Heart left ventricle (tissue), 7 donors: ENCODE data around the genes DNMT3B and BPIFB3.

DNA sequence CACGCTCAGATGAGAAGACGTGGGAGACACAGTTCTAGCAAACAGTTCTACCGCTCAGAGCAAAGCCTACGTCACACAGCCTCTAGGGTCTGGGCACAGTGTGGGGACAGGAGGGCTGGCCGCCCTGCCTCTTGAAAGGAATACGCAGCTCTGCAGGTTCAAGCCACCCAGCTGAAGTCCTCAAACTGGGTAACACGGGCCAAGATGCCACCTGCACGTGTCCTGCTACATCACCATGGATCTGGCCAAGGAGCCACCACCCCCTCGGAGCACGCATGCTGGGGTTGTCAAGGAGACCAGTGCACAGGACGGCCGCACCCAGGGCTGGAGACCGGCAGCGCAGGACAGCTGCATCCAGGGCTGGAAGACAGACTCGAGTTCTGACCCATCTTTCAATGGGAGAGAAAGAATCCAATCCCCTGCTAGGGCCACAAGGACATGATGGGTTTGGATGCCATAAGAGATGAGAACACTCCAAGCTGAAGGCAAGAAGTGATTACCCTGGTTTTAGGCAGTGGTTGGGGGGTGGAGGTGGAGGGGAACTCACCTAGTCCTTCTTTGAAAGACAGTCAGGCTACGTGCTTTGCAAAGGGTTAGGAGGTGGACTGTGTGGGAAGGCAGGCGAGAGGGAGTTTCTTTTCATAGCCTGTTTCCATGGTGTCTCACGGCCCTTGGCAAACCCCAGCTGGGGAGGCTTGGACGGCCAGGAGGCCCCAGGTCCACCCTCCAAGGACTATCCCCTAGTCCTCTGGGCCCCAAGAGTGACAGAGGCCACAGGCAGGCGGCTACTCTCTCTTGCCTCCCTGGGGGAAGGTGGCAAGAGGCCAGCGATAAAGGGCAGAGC is 74.7 kb downstream of the NOL4L start:
- PRO-cap, 6 experiments = no peak in any of the 6 experiments
- RAMPAGE, long total RNA, 2 experiments = no peak in any of the 2 experiments
- RRBS = no CpG with 5 or more reads among the region's 21 CpGs

DNA sequence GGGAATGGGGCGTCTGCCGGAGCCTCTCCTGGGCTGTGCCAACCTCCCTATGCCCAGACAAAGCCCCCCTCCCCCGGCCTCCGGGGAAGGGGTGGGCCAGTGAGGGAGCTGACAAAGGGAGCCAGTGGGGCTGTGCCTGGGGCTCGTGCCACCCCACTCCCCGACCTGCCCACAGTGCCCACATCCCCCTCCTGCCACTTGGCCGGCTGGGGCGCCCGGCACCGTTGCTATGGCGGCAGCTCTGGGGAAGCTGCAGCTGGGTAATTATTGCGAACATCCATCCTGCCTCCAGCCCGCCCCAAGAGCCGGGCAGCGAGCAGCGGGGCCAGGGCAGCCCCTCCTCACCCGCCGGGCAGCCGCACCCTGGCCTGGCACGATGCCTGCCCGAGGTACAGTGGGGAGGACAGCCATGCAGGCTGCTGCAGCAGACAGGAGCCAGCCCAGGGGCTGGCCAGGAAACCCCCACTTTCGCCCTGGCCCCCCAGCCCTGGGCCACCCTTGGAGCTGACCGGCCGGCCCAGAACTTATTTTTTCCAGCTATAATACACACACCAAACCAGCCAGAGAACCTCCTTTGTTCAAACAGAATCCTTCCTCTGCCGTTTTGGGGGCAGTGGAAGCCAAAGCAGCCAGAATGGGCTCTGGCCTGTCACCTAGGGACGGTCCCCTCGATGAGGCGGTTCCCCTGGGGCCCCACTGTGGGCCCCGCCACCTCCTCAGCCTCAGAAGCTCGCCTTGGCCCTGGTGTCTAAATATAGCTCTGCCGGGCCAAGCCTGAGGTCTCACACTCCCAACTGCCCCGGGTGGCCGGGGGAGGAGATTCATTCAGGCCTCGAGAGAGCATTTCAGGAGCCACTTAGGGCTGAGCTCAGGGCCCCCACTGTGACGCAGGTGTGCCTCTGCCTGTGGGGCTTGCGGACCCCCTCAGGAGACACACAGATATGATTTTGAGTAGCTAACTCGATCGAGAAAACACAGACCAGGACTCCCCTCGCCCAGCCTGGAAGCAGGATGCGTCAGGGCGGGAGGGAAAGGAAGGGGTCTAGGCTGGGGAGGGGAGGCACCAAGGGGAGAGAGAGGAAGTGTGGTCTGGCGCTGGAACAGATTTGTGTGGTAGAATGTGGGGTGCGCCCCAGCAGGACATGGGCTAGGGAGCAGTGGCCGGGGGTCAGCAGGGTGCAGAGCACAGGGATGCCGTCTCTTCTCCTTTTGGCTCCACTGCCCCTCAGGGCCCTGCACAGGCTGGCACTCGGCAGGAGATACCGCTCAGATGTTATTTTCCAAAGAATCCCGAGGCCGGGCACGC is 42.4 kb upstream of the NOL4L start:
- PRO-cap, 6 experiments = peak in 4 of 6 experiments; most common plus-strand start position 799 of the sequence (in 1); most common minus-strand start position 750 of the sequence (in 4)
- RAMPAGE, long total RNA, 2 experiments = no peak in any of the 2 experiments
- RRBS = 11% methylated on average over 12 of the region's 50 CpGs

GRCh38 chr20:32742401-32742928 is 802 bp downstream of the COMMD7 start:
- PRO-cap, 6 experiments = no peak in any of the 6 experiments
- RAMPAGE, long total RNA, 2 experiments = no peak in any of the 2 experiments
- RRBS = no CpG with 5 or more reads among the region's 8 CpGs

DNA sequence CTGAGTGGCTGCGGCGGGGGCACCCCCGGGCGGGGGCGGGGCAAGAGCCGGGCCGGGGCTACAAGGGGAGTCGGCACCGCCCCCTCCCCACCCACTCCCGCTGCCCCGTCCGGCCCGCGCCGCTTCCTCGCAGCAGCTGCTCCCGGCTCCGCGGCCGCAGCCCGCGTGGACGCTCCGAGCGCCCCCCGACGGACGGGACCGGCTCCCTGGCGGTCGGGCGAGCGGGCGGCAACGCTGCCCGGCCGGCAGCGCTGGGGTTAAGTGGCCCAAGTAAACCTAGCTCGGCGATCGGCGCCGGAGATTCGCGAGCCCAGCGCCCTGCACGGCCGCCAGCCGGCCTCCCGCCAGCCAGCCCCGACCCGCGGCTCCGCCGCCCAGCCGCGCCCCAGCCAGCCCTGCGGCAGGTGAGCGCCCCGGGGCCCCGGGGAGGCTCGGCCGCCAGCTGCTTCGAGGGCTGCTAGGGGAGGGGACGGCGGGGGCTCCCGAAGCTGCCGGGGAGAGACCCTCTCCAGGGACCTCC is at the start of gene DNMT3B:
Gene DNMT3B (plus strand): TSS at position 90 of the 520 bp plus-strand sequence.
- PRO-cap, 6 experiments = peak in 6 of 6 experiments; most common plus-strand start position 90 of the sequence (in 5); most common minus-strand start position 233 of the sequence (in 2)
- RAMPAGE, long total RNA, 2 experiments = no peak in any of the 2 experiments
- RRBS = 2% methylated on average over 59 of the region's 68 CpGs

- PRO-cap, 6 experiments = no peak in any of the 6 experiments
- RAMPAGE, long total RNA, 2 experiments = no peak in any of the 2 experiments
- RRBS = no CpG with 5 or more reads among the region's 2 CpGs
These were observed 4.1 kb downstream of the MAPRE1 start for GRCh38 chr20:32823948-32824147.

- PRO-cap, 6 experiments = no peak in any of the 6 experiments
- RAMPAGE, long total RNA, 2 experiments = no peak in any of the 2 experiments
- RRBS = no CpG with 5 or more reads among the region's 6 CpGs
These were observed 32.0 kb downstream of the SUN5 start for GRCh38 chr20:32972114-32972792.

DNA sequence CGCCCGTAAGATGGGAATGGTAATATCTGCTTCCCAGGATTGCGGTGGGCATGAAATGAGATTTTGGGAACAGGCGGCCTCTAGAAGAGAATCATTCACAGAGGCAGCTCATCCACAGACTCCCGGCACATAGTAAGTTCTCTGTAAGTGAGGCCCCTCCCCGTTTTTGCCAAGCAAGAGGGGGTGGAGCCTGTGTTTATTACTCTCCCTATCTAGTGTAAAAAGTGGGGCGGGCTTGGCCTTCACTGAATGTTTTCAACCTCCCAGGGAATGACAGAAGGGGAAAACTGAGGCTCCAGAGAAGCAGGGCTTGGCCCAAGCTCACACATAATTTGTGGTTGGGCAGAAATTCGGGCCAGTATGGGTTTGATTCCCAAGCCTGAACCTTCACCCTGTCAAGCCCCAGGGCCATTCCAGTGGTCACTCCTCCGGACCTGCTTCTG is 20.0 kb downstream of the SUN5 start:
- PRO-cap, 6 experiments = peak in 1 of 6 experiments; most common plus-strand start position 245 of the sequence (in 1); most common minus-strand start position 131 of the sequence (in 1)
- RAMPAGE, long total RNA, 2 experiments = no peak in any of the 2 experiments
- RRBS = no CpG with 5 or more reads among the region's 9 CpGs

GRCh38 chr20:33053696-33054100 is at the start of gene BPIFB3:
Gene BPIFB3, plus strand, starts transcription at chr20:33053903.
- PRO-cap, 6 experiments = no peak in any of the 6 experiments
- RAMPAGE, long total RNA, 2 experiments = no peak in any of the 2 experiments
- RRBS = no CpG with 5 or more reads among the region's 17 CpGs

DNA sequence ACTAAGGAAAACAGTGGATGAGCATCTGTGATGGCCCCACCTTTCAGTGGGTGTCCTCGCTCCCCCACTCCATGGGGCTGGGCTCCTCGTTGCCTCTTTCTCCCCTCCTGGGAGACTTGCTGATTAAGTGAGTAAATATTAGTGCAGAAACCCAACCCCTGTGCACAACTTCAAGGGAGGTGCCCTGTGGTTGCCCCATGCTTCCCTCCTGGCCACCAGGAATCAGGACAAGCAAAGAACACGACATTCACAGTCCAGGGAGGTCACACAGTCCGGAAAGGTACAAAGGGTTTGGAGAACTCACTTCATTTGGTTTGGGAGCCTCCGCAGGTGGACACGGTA is 9.7 kb upstream of the BPIFB1 start:
- PRO-cap, 6 experiments = no peak in any of the 6 experiments
- RAMPAGE, long total RNA, 2 experiments = no peak in any of the 2 experiments
- RRBS = no CpG with 5 or more reads among the region's 6 CpGs

- PRO-cap, 6 experiments = peak in 1 of 6 experiments; most common minus-strand start chr20:33468267 (in 1)
- RAMPAGE, long total RNA, 2 experiments = no peak in any of the 2 experiments
- RRBS = no CpG with 5 or more reads among the region's 2 CpGs
These were observed 21.8 kb upstream of the CBFA2T2 start for GRCh38 chr20:33468180-33468379.

DNA sequence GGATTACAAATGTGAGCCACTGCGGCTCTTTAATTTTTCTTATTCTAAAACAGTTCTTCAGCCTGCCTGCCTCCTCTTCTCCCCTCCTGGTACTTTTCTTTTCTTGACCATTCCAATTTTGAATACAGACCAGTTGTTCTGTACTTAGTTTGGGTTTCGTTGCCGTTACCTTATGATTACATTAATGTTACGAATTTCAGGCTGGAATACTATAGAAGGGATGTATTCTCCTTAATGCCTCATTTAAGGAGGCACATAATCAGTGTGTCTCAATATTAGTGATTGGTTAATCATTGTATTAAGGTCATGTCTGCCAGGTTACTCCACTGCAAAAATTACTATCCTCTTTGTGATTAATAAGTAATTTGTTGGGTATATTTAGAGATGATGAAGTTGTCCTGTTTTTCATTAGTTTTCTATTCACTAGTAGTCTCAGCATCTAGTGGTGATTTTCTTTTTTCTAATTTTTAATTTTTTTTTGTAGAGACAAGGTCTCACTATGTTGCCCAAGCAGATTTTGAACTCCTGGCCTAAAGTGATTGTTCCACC is 66.3 kb downstream of the CBFA2T2 start:
- PRO-cap, 6 experiments = no peak in any of the 6 experiments
- RAMPAGE, long total RNA, 2 experiments = no peak in any of the 2 experiments
- RRBS = no CpG with 5 or more reads among the region's 4 CpGs

- PRO-cap, 6 experiments = no peak in any of the 6 experiments
- RAMPAGE, long total RNA, 2 experiments = no peak in any of the 2 experiments
- RRBS = no CpG with 5 or more reads among the region's 3 CpGs
These were observed 82.5 kb downstream of the CBFA2T2 start for GRCh38 chr20:33572112-33573076.

DNA sequence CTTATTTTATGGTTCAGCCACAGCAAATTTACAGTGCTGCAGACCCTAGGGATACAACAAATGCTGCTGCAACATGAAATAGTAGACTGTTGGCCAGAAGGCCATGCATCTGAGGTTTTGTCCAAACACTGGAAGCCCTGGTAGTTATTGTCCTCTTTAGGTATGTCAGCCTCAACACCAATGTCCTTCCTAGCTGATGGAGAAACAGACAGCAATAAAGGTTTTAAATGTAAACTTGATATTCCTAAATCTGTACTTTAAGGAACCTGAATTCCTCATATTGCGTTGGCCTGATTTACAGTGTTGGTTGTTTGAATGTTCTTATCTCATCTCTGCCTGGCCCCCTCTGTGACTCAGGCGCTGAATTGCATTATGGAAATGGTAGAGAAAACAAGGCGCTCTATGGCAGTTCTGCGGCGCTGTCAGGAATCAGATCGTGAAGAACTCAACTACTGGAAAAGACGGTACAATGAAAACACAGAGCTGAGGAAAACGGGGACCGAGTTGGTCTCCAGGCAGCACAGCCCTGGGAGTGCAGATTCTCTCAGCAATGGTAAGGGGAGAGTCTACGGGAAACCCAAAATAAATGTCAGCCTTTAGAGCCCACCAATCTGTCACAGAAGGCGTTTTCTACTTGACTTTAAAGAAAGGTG is 32.6 kb upstream of the C20orf144 start:
- PRO-cap, 6 experiments = no peak in any of the 6 experiments
- RAMPAGE, long total RNA, 2 experiments = no peak in any of the 2 experiments
- RRBS = no CpG with 5 or more reads among the region's 11 CpGs

DNA sequence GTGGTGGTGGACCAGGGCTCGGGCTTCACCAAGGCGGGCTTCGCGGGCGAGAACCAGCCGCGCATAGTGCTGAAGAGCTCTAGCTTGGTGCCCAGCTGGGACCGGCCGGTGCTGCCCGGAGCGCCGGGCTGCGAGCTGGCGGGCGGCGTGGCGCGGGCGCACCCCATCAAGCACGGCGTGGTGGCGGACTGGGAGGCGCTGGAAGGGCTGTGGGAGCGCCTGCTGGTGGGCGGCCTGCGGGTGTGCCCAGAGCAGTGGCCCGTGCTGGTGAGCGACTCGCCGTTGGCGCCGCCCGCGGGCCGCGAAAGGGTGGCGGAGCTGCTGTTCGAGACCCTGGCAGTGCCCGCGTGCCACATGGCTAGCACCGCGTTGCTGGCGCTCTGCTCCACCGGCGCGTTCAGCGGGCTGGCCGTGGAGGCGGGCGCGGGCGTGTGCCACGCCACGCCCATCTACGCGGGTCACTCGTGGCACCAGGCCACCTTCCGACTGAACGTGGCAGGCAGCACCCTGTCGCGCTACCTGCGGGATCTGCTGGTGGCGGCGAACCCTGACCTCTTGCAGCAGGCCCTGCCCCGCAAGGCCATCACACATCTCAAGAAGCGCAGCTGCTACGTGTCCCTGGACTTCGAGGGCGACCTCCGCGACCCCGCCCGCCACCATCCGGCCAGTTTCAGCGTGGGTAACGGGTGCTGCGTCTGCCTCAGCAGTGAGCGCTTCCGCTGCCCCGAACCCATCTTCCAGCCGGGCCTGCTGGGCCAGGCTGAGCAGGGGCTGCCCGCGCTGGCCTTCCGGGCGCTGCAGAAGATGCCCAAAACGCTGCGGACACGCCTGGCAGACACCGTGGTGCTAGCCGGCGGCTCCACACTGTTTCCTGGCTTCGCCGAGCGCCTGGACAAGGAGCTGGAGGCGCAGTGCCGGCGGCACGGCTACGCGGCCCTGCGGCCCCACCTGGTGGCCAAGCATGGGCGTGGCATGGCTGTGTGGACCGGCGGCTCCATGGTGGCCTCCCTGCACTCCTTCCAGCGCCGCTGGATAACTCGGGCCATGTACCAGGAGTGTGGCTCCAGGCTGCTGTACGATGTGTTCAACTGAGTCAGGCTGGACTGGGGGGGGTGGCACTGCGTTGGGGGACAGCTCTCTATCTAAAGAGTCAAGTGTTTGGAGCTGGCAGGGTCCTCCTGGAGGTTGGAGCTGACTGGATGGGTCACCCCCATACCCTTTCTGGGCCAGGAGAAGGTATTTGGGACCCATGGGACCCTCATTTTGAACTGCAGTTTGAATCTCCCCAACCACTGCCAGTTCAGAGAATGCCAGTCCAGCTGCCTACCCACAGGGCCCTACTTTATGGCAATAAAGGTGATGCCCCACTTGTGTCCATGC is 891 bp downstream of the ACTL10 start:
- PRO-cap, 6 experiments = peak in 6 of 6 experiments; most common plus-strand start position 461 of the sequence (in 3); most common minus-strand start position 399 of the sequence (in 6)
- RAMPAGE, long total RNA, 2 experiments = no peak in any of the 2 experiments
- RRBS = 5% methylated on average over 30 of the region's 109 CpGs

DNA sequence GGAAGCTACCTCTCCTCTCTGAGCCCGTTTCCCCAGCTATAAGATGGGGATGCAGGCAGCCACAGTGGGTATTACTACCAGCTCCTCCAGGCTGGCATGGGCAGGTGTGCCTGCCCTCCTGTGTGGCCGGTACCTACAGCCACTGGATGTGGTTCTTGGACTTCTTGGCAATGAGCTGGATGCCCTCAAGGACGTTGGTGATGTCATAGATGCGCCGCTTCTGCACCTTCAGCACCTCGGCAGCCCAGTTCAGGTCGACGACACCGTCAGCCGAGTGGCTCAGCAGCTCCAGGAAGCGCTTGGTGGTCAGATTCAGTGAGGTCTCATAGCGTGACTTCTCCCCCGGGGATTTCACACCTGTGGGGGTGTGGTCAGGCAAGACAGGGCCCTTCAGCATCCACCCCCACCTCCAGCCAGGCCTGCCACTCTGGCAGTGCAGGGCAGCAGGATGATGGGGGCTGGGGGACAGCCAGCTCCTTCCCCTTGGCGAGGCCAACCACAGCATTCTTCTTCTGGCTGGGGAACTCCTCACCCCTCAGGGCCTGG is 5.5 kb upstream of the NECAB3 start:
- PRO-cap, 6 experiments = no peak in any of the 6 experiments
- RAMPAGE, long total RNA, 2 experiments = no peak in any of the 2 experiments
- RRBS = no CpG with 5 or more reads among the region's 14 CpGs

GRCh38 chr20:33791393-33791870 is 19.7 kb upstream of the CHMP4B start:
- PRO-cap, 6 experiments = no peak in any of the 6 experiments
- RAMPAGE, long total RNA, 2 experiments = no peak in any of the 2 experiments
- RRBS = 75% methylated on average over 2 of the region's 15 CpGs

GRCh38 chr20:33825336-33825875 is 14.3 kb downstream of the CHMP4B start:
- PRO-cap, 6 experiments = no peak in any of the 6 experiments
- RAMPAGE, long total RNA, 2 experiments = no peak in any of the 2 experiments
- RRBS = no CpG with 5 or more reads among the region's 1 CpG

GRCh38 chr20:34121568-34122059 is 9.6 kb upstream of the EIF2S2 start:
- PRO-cap, 6 experiments = peak in 2 of 6 experiments; most common minus-strand start chr20:34121859 (in 2)
- RAMPAGE, long total RNA, 2 experiments = no peak in any of the 2 experiments
- RRBS = no CpG with 5 or more reads among the region's 2 CpGs

DNA sequence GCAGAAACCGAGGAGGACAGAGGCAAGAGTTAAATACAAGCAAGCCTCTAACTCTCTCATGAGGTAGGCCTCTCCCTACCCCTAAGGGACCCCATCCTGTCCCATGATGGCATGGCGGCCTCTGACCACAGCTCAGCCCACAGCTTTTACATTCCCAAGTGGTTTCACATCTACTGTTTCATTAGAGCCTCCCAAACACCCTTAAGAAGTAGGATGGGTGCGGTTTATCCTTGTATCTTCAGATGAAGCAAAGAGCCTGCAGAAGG is 20.5 kb downstream of the AHCY start:
- PRO-cap, 6 experiments = peak in 1 of 6 experiments; most common minus-strand start position 148 of the sequence (in 1)
- RAMPAGE, long total RNA, 2 experiments = no peak in any of the 2 experiments
- RRBS = no CpG with 5 or more reads among the region's 3 CpGs

DNA sequence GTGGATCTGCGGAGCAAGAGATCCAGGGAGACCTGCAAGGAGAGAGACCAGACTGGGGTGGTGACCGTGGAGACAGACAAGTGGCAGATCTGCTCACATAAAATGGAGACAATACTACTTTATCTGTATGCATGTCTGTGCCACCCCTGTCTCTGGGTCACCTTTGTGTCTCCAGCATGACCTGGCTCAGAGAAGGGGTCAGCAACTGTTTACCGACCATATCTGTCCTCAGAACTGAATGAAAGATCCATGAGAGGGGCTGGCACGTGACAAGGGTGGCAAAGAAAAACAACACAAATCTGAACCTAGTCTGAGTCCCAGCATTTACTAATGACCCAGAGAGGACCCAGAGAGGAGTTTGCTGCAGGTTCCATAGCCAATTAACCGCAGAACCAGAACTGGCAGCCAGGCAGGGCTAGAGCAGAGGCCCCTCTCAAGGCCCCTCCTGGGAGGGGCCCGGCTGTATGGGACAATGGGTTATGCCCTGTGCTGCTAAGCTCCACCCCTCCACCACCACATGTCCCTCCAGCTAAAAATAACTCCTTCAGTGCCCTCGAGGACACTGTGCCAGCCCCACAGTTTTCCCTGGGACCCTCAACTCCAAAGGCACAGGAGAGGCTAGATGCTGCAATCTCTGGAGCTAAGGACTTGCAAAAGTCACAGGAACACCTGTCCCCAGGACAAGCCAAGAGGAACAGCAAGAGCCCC is 2.2 kb downstream of the AHCY start:
- PRO-cap, 6 experiments = peak in 3 of 6 experiments; most common plus-strand start position 547 of the sequence (in 2); most common minus-strand start position 466 of the sequence (in 3)
- RAMPAGE, long total RNA, 2 experiments = no peak in any of the 2 experiments
- RRBS = no CpG with 5 or more reads among the region's 7 CpGs